Helper T cell (primary cell): ENCODE measurements around a stretch of chr4.

DNA sequence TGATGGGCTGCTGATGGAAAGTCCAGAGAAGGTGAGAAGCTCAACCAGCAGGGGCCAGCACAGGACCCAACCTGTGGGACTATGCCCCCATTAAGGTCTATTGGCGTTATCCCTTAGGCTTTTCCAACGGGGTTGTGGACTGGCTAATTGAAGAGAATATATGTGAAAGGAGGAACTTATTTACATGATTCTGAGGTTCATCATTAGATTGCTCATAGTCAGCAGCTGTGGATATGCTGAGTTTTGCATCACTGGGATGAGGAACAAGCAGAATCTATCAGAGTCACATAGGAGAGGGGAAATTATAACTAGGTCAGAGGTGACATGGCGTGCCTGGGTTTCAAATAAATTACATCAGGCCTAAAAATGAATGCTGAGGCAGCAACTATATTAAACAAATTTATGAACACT is 60.6 kb upstream of the HS3ST1 start:
- PRO-cap, 2 experiments = no peak in any of the 2 experiments

- PRO-cap, 2 experiments = no peak in any of the 2 experiments
These were observed 76.9 kb upstream of the HS3ST1 start for GRCh38 chr4:11505648-11505995.

DNA sequence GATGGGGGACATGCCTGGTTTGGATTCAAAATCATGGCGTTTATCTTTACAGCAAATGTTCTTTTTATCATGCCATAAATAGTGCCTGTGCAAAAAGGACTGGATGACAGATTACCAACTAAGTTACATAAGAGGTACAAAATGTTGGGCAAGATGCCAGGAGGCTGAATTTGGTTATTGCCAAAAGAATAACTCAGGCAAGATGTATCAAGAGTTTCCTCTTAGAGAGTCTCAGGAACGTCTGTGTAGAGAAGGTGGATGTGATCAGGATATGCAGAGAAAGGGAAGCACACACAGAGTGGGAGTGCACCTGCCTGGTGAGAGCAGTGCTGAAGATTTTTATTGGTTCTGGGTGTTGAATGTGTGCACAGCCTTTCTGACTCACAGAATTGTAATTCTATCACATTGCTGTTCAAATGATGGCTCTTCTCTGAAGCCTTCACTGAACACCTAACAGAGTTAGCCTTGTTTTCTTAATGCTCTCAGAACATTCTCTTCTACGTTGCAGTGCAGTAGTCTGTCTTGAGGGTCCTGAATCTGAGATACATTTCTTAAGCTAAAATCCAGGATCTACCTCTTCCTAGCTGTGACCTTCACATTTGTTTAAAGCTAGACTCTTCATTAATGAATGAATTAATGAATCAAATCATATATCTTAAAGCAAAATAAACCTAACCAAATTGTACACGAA is 156.9 kb upstream of the HS3ST1 start:
- PRO-cap, 2 experiments = no peak in any of the 2 experiments

GRCh38 chr4:12393781-12394213 is 965.1 kb upstream of the HS3ST1 start:
- PRO-cap, 2 experiments = no peak in any of the 2 experiments

GRCh38 chr4:12420507-12420715 is 991.7 kb upstream of the HS3ST1 start:
- PRO-cap, 2 experiments = no peak in any of the 2 experiments

- PRO-cap, 2 experiments = no peak in any of the 2 experiments
These were observed 29.4 kb downstream of the RAB28 start for GRCh38 chr4:13454492-13455307.

DNA sequence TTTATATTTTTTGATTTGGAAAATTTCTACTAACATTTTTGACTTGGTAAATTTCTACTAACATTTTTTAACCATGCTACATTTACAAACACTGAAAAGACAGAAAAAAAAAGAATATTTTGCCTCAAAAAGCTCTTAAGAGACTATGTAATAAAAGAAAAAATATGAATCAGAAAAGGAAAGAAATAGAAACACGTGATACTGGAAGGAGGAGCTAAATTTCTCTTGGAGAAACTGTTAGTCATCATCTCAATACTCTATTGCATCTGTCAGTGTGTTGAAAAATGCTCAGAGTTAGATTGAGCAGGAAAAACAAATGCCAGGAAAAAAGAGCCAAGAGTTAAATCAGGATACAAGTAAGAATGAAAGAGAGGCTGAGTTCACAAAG is 2.6 kb downstream of the RAB28 start:
- PRO-cap, 2 experiments = no peak in any of the 2 experiments

GRCh38 chr4:13596003-13596685 is 31.4 kb downstream of the BOD1L1 start:
- PRO-cap, 2 experiments = no peak in any of the 2 experiments

- PRO-cap, 2 experiments = no peak in any of the 2 experiments
These were observed 25.7 kb downstream of the BOD1L1 start for GRCh38 chr4:13601474-13602486.

DNA sequence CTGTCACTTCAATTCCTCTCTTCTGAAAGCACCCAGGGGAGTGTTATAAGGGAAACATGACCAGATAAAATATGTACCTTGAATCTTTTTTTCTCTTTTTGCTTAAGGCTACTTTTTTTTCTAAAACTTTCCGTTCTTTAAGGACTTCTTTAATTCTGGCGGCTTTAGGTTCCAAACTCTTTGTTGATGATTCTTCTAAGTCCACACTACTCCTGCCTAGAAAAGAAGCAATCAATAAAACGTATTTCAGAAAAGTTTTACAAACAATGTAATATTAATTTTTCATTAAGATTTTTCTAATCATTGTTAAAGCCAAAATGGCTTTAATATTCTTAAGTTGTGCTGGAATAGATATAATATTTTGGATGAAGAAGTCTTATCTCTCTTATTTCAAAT is 19.1 kb downstream of the BOD1L1 start:
- PRO-cap, 2 experiments = no peak in any of the 2 experiments

- PRO-cap, 2 experiments = no peak in any of the 2 experiments
These were observed 16.7 kb downstream of the BOD1L1 start for GRCh38 chr4:13610681-13611313.

GRCh38 chr4:13640130-13640766 is 12.7 kb upstream of the BOD1L1 start:
- PRO-cap, 2 experiments = no peak in any of the 2 experiments

- PRO-cap, 2 experiments = no peak in any of the 2 experiments
These were observed 229.0 kb upstream of the BOD1L1 start for GRCh38 chr4:13856493-13856885.

DNA sequence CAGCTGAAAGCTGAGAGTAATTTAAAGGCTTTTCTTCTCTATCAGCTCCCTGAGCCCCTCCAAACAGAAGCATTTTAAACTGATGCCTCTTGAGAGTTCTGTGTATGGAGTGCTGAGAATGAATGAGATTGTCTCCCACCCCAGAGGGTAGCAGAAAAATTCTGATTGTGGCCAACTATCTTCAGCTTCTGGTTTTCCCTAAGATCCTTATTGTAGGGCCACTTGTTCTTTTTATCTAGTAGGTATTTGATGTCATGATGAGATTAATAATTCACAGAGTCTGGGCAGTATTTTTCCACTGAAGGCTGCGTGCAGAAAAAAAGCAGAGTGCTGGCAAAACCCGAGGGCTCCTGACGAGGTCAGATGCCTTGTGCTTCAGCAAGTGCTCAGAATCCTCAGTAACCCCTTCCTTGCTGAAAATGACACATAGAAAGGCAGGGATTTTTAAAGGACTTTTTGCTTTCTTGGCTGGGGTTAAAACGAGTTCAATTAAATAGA is 363.7 kb upstream of the BOD1L1 start:
- PRO-cap, 2 experiments = no peak in any of the 2 experiments

DNA sequence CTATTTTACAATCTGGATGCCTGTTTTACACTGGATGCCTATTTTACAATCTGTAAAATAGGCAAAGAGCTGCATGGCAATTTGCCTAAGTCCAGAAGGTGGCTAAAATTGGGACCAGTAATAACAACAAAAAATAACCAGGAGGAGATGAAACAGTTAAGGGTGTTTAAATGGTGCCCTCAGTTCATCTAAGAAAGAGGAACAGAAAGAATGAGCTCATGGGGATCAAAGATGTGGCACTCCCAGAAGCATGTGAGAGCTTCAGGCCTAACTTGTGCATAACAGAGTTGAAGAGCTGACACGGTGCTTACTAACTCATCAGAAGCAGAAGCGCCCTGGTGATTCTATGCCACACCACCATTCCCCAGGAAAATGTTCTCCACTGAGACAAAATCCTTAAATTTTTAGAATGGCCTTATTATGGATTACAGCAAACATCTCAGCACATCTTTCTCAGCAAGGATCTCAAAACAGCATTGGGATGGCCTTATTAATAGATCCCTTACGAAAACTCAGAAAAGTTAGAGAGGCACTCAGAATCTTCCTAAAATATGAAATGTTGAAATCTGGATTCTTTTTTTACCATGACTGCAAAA is 538.1 kb upstream of the BOD1L1 start:
- PRO-cap, 2 experiments = no peak in any of the 2 experiments

DNA sequence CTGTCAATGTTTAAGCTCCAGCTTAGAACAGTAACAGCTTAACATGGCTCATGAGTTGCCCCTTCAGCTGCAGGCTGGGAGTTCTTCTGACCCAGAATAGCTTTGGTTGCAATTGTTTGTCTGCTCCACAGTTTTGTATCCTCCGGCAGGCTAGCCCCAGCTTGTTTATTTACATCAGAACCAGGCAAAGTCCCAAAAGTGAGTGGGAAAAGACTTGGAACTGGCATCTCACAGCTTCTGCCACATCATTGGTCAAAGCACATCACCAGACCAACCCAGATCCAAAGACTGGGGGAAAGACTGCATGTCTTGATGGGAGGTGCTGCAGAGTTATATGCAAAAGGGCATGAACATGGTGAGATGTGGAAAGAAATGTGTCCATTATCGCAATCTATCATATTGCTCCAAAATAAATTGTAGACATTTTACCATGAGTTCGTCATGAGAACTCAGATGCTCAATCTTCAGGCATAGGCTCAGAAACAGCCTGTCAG is 231.1 kb upstream of the CPEB2 start:
- PRO-cap, 2 experiments = no peak in any of the 2 experiments

- PRO-cap, 2 experiments = peak in 1 of 2 experiments; most common plus-strand start chr4:15004932 (in 1); most common minus-strand start chr4:15004852 (in 1)
These were observed 2.5 kb downstream of the CPEB2 start for GRCh38 chr4:15004532-15005487.

GRCh38 chr4:15144391-15144760 is 142.1 kb downstream of the CPEB2 start:
- PRO-cap, 2 experiments = no peak in any of the 2 experiments

DNA sequence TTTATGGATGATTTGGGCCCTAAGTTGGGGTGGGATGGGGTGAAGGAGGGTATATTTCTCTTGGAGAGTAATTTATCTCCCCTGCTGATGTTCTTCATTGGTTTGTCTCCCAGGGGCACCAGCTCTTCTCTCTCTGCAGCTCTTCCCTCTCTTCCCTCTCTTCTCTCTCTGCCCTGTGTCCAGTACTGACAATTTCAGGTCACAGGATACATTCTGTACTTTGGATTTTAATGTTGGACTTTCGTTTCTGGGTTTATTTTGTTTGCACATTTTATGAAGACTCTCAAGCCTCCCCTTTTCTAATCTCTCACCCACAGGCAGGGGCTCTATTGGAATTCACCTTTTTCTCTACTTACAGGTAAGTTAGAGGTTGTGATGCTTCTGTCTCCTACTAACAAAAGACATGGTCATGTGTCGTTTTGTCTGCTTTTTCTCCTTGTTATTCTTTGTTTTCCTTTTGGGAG is 165.5 kb downstream of the CPEB2 start:
- PRO-cap, 2 experiments = no peak in any of the 2 experiments

DNA sequence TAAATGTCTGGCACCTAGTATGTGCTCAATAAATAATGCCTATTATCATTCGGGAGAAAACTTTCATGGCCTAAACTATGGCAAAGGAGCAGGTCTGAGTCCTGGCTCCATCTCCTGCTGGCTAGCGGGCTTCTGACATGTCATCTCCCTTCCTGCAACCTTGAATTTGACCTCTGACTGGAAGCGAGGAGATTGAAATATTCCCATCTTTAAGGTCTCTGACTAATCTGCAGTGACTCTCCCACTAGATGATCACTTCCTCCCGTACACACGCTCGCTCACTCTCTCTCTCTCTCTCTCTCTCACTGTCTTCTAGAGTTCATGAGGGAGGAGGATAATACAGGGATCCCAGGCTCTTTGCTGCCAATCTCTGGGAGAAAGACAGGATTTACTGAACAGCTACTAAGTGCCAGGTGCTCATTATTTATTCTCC is 193.8 kb upstream of the C1QTNF7 start:
- PRO-cap, 2 experiments = no peak in any of the 2 experiments